GM06990 (cell line): ENCODE data around the gene EFCAB2.

DNA sequence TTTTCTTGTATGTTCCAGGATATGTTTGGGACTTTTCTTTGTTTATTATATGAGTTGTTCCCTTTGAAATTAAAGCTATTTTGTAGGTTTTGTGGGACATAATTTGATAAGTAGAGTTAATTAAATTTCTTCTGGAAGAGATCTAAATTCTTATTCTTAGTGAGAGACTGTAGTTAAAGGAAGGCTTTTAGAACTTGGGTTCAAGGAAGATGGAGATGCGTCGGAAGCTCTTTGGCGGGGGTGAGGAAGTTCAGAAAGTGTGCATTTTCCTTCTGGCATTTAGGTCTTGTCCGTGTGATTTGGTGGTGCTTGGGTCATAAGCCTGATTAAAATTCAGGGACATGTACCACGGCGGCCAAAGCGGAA, 2.2 kb downstream of the ZBTB18 start:
- RRBS = no CpG with 5 or more reads among the region's 7 CpGs

GRCh38 chr1:244074451-244075230, 23.6 kb downstream of the ZBTB18 start:
- RRBS = no CpG with 5 or more reads among the region's 21 CpGs

DNA sequence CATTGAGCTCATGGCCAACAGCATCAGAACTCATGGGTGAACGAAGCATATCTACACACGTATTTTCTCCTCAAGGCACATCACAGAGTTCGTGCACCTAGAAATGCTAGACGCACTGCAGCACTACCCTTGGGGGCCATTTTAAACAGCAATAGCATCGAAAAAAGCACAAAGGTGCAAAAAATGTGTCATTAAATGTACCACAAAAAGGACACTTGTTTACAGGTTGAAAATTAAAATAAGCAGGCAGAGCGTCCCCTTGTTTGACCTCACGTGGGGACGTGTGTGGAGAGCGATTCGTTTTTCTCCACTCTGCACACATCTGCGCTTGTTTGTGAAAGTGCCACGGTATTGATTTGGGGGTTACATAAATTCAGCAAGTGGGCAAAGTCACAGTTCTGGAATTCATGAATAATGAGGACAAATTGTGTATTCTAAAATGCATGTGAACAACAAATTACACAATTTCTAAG, 43.7 kb downstream of the ZBTB18 start:
- RRBS = no CpG with 5 or more reads among the region's 12 CpGs

DNA sequence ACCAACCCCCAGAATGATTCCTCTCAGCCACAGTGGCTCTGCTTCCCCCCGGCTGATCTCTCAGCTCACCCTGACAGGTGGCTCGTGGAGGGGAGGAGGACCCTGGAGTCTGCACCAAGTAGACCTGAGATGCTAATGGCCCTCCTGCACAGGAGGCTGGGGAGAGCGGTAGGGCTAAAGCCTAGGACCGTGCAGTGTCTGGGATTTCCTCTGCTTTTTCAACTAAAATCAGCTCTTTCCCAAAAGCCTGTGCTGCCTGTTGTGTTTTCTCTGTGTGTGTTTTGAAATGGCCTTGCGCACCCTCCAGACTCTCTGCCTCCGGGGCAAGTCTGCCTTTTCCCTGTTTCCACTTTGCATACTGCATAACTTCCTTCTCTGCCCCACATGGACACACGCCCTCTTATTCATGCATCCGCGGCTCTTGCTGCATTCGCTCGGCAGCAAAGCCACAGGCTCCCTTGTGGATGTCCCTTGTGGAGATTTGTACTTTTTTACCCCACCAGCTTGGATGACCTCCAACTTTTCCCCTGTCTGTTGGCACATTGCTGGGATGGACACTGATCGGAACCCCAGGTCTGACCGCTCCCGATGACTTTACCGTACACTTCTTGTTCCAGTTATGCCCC, 48.4 kb upstream of the C1orf100 start:
- RRBS = no CpG with 5 or more reads among the region's 15 CpGs

DNA sequence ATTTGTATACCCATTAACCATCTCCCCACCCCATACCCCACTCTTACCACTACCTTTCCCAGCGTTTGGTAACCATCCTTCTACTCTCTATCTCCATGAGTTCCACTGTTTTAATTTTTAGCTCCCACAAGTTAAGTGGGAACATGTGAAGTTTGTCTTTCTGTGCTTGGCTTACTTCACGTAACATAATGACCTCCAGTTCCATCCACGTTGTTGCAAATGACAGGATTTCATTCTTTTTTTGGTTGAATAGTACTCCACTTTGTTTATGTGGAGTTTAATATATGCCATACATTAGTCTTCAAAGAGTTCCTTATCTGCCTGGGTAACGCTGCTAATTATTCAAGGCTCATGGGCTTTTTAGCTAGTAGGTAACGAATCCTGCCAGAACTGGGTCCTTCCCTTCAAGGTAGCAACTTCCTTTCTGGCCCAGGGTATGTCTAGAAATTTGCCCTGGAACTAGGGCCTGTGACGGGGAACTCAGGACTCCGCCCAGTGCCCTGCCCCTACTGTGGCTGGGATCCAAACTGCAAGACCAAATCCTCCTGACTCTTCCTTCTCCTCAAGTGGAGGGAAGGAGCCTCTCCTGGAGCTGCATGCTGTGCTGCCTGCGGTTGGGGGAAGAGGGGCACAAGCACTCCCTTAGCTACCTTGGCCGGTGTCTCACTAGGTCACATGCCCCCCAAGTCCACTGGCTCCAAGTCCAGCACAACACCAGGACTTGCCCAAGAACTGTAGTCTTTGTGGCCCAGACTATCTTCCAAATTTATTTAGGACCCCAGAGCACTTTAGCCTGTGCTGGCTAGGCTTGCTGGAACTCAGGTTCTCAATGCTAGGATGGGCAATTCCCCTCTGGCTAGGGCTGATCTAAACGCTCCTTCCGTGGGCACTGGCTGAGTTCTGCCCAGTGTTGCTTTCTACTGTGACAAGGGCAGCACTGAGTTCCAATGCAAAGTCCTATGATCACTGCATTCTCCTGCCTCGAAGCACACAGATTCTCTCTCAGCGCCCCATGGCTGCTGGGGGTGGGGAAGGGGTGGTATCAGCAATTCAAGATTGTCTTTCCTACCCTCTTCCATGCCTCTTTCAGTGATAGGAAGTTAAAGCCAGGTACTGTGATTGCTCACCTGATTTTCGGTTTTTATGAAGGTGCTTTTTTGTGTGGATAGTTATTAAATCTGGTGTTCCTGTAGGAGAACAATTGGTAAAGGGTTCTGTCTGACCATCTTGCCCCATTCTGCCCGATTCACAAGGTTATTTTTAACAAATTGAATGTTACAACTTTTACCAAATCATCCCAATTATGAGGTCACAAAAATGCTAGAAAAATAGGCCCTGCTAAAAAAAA, 12.2 kb downstream of the ADSS2 start:
- RRBS = no CpG with 5 or more reads among the region's 15 CpGs

DNA sequence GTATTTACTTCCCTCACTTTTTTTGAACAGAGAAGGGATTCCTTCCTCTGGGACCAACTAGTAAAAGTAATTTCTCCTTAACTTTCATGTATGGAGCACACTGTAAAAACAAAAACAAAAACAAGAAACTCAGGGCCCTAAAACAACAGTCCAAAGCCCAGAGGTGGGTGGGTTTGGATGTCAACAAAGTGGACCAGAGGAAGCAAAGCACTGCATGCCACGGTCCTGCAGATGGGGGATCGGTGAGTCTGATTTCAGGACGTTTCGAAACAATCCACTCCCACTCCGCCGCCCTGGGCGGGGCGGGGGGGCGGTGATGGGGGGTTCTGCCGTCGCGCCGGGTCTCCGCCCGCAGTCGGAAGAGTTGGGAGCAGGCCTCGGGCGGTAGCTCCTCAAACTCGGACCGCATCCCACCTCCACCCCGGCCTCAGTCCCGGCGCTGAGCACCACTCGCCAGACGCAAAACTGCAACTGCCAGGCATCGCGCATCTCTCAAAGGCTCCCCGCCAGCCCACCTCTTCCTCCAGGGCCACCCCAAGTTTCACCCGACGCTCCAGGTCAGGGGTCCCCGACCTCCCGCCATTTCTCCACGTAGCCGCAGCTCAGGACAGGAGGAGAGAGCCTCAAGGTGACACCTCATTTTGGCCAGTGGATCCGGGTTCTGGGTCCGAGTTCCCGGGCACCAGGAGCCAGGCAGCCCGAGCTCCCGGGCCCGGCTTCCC, 657 bp downstream of the ADSS2 start:
- RRBS = 4% methylated on average over 7 of the region's 40 CpGs

- RRBS = no CpG with 5 or more reads among the region's 26 CpGs
Measured at GRCh38 chr1:244729862-244730307, 930 bp downstream of the ENSG00000284188 start.

GRCh38 chr1:244861219-244861977, 2.9 kb downstream of the HNRNPU start:
- RRBS = no CpG with 5 or more reads among the region's 2 CpGs

DNA sequence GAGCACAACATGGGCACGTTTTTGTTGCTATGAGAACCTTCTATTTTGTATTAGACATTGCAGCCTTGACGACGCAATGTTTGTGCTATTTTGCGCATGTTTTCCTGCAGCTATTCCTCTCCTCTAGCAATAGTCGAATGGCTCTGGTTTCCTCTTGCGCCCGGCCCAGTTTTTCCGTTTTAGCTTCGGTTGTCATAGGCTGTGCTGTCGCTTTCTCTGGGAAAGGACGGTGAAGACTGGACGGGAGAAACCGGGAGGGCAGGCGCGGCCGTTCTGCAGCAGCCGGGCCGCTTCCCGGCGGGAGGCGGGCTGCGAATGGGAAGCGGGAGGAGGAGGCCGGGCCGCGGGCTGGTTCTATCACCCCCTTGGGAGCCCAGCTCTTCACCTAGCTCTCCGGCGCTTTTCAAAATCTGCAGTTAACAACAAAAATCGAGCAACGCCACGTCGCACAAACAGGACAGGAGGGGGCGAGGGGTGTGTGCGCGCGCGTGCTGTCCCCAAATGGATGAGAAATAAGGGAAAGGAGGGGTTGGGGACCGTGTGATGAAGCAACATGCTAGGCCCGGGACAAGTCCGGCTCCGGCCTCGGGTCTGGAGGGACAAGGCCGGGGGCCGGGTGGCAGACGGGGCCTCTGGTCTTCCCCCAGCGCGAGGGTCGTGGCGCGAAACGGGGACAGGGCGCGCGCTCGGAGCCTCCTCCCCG, at the start of gene EFCAB2:
TSS of gene EFCAB2 (plus strand) at position 113 of the 703 bp plus-strand sequence.
- RRBS = 5% methylated on average over 15 of the region's 56 CpGs

DNA sequence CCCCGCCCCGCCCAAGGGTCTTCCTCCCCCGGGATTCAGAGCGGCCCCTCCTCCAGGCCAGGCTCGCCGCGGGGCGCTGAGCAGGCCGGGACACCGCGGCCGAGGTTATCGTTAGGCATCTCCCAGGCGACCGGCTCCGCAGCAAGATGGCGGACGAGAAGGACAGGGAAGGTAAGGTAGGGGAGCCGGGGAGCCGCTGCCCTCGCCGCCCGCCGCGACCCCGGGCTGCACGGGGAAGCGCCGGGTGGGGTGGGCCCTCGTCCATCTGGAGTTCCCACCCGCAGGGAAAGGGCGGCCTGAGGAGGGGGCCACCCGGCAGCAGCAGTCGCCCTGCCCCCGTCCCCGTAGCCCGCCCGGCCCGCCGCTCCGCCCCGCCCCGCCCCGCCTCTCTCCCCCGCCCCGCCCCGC, 795 bp downstream of the EFCAB2 start:
- RRBS = 3% methylated on average over 32 of the region's 47 CpGs

- RRBS = no CpG with 5 or more reads among the region's 5 CpGs
Measured at GRCh38 chr1:245510593-245511206, 355.9 kb downstream of the KIF26B start.

DNA sequence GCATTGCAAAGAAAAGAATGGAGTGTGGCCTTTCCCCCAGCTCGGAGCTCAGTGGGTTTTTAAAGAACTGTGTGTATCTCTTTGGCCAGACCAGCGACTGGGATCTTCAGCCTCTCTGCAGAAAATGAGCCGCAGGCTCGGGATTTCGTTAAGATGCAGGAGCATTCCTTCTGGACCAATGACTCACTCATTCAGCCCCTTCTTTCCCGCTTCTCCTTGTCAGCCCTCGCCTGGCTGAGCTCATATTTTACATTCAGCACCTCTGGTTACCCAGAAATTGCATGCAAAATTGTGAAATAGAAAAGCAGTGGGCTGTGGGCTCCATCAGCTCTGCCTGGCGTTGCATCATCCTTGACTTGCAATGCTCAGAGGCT, 444.5 kb downstream of the KIF26B start:
- RRBS = no CpG with 5 or more reads among the region's 8 CpGs

DNA sequence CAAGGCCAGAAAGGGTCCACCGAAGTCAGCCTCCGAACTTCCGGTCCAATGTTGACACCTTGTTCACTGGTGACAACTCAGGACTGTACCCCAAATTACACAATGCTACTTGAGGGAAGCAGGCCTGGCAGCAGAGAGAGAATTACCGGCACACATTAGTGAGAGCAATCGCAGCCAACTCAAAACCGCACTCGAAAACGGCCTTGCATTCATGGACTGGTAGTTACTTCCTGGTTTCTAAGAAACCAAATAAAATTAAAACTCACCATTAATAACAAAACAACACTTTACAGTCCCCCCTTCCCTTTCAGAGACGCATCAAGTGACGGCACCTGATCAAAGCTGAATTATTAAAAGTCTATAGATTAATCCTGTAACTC, 652.6 kb downstream of the KIF26B start:
- RRBS = 15% methylated on average over 2 of the region's 10 CpGs

GRCh38 chr1:245810883-245811411, 656.2 kb downstream of the KIF26B start:
- RRBS = no CpG with 5 or more reads among the region's 3 CpGs

DNA sequence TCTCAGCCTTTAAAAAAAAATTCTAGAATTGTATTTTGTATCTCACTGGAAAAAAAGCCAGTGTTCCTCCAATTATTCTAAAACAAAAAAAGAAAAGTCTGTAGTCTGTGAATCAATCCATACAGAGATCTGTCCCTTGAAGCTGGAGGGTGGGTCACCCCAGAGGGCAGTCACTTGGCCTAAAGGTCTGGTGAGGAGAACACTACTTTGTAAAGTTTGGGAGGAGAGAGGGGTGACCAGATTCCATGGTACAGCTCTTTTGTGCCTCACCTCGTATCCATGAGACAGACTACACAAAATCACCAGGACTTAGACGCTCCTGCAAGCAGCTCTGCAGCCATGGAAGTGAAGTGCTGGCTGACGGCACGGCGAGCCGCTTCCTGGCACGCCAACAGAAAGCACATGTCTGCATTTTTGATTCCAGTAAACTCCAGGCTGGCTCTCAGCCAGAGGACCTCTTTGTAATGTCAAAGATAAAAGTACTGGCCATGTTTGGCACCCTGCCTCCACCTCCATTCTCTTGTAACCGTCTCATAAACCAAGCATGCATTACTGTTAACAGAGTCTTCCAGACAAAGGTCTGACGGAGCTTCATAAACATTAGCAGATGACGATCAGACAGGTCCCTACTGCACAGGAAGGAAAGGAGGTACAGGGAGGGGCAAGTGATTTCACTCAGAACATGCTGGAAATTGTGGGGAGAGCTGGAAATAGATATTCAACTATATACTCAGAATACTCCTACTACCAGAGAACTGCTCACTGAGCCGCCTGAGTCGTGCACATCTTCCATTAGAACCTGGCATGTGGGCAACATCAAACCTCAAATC, 632.2 kb downstream of the SMYD3 start:
- RRBS = no CpG with 5 or more reads among the region's 12 CpGs

GRCh38 chr1:246087005-246087666, 419.9 kb downstream of the SMYD3 start:
- RRBS = no CpG with 5 or more reads among the region's 4 CpGs

DNA sequence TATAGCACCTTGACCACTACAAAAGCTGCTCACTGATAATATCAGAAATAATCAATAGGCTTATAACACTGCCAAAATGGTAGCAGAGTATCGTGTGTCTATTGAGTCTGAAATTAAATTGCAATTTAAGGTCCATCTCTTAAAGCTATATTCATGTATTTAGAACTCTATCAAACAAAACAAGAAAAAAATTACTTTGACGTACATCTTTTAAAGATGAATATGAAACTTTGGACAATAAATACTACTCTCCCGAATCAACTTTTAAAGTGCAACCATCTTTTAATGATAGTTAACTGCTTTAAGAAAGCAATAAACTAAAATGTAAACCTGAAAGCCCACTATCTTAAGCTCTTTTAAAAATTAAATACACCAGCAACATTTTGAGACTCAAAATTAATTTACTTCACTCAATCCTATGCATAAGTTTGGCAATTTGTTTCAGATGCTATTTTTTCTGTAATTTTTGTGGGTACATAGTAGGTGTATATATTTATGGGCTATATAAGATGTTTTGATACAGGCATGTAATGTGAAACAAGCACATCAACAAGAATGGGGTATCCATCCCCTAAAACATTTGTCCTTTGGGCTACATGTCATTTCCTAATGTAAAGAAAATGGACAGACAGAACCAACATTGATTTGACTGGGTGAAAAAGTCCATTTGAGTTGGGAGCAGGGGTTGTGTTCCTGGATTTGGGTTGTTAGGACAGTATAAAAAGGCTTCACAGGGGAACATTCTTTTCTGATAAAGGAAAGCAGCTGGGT, 256.4 kb downstream of the SMYD3 start:
- RRBS = no CpG with 5 or more reads among the region's 3 CpGs

GRCh38 chr1:246855646-246856155, 76.0 kb downstream of the AHCTF1 start:
- RRBS = no CpG with 5 or more reads among the region's 1 CpG